Psoas muscle (tissue), 2 donors: ENCODE data around the genes PSG11, TEX101, ZNF283, ZNF227 and BCL3.

- PRO-cap, 2 experiments = no peak in any of the 2 experiments
These were observed at the start of gene PSG11 for GRCh38 chr19:43026274-43026751. Gene PSG11 (minus strand): TSS chr19:43026469.

GRCh38 chr19:43414771-43415041 lies at the start of gene TEX101:
Gene TEX101 (plus strand): TSS chr19:43414890.
- PRO-cap, 2 experiments = no peak in any of the 2 experiments

- PRO-cap, 2 experiments = no peak in any of the 2 experiments
These were observed 17.9 kb downstream of the PHLDB3 start for GRCh38 chr19:43486671-43486959.

DNA sequence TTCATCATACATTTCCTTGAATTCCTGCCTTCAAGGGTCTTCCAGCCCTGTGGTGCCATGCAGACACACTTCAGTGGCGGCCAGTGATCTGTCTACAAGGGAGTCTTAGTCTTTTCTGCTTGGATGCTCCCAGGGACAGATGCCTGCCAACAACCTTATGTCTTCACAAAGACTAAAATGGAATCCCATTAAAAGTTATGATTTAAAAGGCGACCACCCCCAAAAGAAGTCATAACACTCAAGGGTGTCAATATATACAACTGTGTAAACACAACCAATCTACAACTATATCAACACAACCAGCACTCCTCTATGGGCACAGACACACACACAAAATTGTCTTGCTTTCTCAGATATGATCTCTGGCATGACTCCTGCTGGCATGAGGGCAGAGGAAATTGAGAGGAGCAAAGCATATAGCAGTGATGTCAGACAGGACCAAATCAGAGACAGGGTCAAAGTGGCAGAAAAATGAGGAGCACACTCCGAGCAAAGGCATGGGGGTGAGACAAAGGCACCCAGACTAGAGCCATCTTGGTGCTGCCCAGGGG lies 9.7 kb downstream of the IRGQ start:
- PRO-cap, 2 experiments = no peak in any of the 2 experiments

- PRO-cap, 2 experiments = no peak in any of the 2 experiments
These were observed 5.7 kb downstream of the IRGQ start for GRCh38 chr19:43590130-43590653.

GRCh38 chr19:43623794-43624442 lies 4.5 kb upstream of the ZNF428 start:
- PRO-cap, 2 experiments = no peak in any of the 2 experiments

GRCh38 chr19:43635006-43635878 lies 4.4 kb downstream of the CADM4 start:
- PRO-cap, 2 experiments = no peak in any of the 2 experiments

- PRO-cap, 2 experiments = no peak in any of the 2 experiments
These were observed 10.7 kb upstream of the CADM4 start for GRCh38 chr19:43650464-43650663.

DNA sequence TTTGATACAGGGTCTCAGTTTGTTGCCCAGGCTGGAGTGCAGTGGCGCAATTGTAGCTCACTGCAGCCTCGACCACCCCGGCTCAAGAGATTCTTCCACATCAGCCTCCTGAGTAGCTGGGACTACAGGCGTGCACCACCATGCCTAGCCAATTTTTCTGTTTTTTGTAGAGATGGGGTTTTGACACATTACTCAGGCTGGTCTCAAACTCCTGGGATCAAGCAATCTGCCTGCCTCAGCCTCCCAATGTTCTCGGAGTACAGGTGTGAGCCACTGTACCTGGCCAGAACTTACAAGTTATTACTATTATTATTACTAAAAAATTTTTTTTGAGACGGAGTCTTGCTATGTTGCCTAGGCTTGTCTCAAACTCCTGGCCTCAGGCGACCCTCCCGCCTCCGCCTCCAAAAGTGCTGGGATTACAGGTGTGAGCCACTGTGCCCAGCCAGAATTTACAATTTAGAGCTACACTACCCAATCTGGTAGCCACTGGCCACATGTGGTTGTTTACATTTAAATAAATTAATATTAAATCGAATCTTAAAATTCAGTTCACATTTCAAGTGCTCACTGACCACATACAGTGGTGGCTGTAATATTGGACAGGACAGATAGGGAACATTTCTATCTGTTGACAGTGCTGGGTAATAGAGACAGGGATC lies 13.1 kb upstream of the CADM4 start:
- PRO-cap, 2 experiments = no peak in any of the 2 experiments

- PRO-cap, 2 experiments = no peak in any of the 2 experiments
These were observed 6.1 kb downstream of the PLAUR start for GRCh38 chr19:43663534-43664701.

DNA sequence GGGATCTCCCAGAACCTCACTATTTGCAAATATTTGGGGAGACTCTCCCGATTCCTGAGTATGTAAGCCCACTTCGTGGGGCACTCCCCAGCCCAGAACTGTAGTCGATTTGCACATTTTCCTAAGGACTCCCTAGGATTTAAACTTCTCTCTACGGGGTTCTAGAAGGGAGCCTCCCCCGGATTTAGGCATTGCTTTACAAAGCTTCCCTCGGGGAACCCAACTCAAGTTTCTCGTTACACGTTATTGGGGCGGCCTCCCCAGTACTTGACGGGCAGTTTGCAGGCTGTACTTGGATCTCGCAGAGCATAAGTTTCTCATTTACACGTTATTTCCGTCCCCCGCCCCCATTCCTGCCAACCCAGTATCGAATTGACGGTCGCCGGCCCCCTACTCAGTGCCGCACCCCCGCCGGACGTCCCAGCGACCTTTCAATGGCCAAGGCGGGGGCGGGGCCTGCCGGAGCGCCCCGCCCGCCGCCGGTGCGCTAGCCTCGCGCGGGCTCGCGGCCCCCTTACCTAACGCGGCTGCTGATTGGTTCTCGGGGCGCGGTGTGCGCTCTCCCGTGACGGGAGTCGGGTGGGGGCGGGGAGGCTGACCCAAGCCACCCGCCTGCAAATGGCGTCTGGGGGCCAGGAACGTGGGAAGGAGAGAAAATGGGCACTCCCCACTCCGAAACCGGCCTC lies 483 bp downstream of the SMG9 start:
- PRO-cap, 2 experiments = peak in 2 of 2 experiments; most common plus-strand start position 544 of the sequence (in 1); most common minus-strand start position 436 of the sequence (in 2)

DNA sequence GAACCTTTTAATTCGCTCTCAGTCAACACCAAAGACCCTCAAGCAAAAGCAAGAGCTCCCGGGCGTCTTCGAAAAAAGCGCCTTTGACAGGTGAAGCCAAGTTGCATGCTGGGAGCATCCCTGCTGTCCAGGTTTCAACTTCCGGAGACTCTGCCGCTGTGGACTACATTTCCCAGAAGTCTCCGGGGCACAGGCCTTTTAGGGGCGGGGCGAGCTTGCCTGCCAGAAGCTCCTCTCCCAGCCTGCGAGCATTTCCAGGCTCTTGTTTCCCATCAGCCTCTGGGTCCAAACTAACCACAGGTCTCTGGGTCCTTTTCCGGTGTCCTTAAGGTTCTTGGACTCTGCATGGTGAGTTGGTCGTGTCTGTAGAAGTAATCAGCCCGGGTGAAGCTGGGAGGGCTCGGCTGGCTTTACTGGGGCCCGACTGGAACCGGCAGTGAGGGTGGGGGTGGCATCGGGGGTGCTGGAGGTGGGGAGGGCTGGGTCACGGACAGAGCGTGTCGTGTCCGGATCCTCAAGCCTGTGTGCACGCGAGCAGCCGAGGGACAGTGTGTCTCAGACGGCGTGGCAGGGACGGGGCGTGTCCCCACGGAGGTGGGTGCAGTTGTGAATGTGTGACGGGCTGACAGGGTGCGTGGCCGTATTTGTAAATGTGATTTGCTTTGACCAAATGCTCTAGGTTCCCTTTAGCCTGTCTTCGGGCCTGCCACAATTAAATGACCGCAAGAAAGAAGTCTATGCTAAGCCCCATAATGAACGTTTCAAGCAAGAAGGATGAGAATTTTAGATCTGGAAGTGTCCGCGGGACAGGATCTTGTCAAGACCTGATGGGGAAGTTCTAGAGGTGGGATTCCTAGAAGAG lies at the start of gene ZNF283:
Gene ZNF283, plus strand, starts transcription at position 225 of the 862 bp plus-strand sequence.
- PRO-cap, 2 experiments = no peak in any of the 2 experiments

- PRO-cap, 2 experiments = peak in 2 of 2 experiments; most common plus-strand start chr19:44212538 (in 2)
These were observed at the start of gene ZNF227 for GRCh38 chr19:44212149-44213302. Gene ZNF227 (plus strand): TSS chr19:44212532.

- PRO-cap, 2 experiments = no peak in any of the 2 experiments
These were observed 353 bp upstream of the CEACAM20 start for GRCh38 chr19:44529904-44530152.

DNA sequence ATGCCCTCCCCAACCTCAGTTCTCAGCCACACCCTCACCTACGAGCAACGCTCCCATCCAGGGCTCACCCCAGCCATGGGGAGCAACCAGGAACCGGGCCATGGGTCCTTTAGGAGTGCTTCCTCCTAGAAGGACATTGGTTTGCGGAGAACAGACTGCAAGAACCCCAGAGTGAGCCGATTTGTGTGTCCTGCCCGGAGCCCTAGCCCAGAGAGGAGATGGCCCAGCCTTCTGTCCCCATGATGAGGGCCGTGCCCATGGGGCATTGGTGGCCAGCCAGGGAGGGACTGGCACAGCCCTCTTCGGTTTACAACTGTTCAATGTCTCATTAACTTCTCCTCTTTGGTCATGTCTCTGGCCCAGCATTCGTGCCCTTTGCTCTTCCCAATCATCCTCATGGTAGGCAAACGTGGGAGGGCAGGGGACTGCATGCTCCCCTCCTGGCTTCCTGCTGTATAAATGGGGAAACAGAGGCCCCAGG lies 32.9 kb upstream of the IGSF23 start:
- PRO-cap, 2 experiments = no peak in any of the 2 experiments

GRCh38 chr19:44626000-44626714 lies 12.8 kb downstream of the IGSF23 start:
- PRO-cap, 2 experiments = no peak in any of the 2 experiments

GRCh38 chr19:44719100-44719739 lies 20.3 kb downstream of the CEACAM16 start:
- PRO-cap, 2 experiments = no peak in any of the 2 experiments

GRCh38 chr19:44723666-44723876 lies 24.6 kb downstream of the CEACAM16 start:
- PRO-cap, 2 experiments = no peak in any of the 2 experiments

DNA sequence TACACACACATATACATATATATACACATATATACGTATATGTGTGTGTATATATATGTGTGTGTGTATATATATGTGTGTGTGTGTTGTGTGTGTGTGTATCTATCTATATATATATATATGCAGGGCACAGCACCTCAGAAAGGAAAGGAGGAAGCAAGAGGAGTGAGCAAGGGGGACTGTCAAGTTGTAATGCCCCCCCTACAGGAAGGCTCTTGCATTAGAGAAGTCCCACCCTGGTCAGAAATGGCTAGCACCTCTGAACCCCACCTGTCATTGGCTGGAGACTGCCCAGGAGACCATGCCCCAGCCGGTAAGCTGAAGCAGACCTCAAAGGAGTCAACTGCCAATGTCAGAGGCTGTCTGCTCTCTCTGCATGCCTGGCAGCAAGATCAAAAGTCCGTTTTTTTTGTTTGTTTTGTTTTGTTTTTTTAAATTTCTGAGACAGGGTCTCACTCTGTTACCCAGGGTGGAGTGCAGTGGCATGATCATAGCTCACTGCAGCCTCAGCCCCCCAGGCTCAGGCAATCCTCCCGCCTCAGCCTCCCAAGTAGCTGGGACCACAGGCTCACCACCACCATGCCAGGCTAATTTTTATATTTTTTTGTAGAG lies 8.2 kb upstream of the BCL3 start:
- PRO-cap, 2 experiments = no peak in any of the 2 experiments

DNA sequence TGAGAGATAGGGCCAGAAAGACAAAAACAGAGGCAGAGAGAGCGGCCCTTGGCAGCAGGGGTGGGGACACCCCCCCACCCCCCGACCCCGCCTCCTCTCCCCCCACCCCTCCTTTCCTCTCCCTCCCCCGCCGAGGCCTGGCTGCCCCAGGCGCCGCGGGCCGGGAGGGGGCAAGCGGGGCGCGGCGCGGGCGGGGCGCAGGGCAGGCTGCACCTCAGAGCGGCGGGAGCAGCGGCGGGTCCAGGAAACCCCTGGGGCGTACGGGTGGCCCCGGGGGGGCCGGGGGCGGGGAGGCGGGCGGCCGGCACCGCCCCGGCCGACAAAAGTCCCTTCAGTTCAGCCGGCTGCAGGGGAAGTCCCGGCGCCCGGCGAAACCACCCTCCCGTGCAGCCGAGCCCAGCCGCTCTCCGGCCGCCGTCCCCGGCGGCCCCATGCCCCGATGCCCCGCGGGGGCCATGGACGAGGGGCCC lies at the start of gene BCL3:
Gene BCL3, plus strand, starts transcription at position 349 of the 470 bp plus-strand sequence.
- PRO-cap, 2 experiments = peak in 2 of 2 experiments; most common plus-strand start position 334 of the sequence (in 2); most common minus-strand start position 68 of the sequence (in 2)